A375 (cell line): Measurements from ENCODE around the gene ABRAXAS1.

GRCh38 chr4:82968623-82969204 is 41.9 kb downstream of the LIN54 start:
- RAMPAGE, long total RNA: no peak

DNA sequence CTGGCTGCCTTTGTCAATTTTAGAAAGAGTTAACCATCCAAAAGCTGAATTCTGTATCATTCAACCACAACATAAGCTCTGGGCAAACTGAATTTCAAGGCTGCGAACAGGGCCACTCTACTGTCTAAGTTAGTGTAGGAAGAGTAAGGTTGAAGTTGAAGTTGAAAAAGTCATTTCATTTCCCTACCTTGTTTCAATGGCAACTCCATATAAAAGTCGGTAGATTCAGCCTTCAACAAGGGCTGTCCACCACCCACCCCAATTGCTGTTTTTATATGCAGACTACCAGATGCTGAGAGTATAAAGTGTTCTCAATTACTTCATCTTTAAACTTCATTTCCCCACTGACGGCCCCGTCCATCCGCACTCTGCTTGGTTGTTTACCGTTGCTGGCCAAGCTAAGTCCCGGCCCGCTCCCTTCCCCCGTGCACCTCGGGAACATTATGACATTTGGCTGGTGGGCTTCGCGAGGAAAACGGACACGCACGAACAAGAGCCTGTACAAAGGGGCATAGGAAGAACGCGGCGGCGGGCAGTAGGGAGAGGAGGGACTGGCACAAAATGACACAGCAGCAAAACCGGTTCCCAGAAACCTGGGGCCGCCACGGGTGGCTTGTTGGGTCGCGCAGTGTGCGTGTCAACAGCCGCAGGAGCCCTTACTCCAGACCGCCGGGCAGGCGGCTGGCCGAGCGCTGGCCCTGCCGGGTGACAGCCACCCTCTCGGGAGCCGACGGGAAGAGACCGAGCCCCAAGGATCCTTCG is 1.4 kb upstream of the LIN54 start:
- RAMPAGE, long total RNA: no peak

DNA sequence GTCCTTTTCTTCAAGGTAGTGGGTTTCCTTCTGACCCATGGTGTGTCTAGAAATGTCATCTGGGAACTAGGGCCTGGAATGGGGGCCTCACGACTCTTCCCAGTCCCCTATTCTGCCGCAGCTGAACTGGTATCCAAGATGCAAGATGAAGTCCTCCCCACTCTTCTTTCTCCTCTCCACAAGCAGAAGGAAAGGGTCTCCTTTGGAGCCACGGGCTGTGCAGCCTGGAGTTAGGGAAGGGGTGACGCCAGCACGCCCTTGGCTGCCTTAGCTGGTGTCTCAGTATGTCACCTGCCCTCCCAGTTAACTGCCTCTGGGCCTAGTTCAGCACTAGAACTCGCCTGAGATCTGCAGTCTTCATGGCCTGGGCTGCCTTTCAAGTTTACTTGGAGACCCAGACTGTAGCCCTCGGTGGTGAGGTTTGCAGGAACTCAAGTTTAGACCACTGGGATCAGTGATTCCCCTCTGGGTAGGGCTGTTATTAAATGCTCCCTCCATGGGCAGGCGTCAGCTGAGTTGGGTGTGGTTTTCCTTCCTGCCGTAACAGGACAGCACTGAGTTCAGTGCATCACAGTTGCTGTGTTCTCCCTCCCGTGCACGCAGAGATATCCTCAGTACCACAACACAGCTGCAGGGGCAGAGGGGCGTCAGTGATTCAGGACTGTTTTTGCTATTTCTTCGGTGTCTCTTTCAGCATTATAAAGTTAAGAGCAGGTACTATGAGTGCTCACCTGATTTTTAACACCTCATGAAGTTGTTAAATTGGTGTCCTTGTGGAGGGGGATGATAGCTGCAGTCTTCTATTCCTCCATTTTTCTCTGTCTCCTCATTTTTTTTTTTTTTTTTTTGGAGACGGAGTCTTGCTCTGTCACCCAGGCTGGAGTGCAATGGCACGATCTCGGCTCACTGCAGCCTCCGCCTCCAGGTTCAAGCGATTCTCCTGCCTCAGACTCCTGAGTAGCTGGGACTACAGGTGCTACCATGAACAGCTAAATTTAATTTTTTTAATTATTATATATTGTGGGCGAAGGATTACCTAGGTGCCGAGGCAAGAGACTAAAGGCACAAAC is 30.5 kb downstream of the PLAC8 start:
- RAMPAGE, long total RNA: no peak

DNA sequence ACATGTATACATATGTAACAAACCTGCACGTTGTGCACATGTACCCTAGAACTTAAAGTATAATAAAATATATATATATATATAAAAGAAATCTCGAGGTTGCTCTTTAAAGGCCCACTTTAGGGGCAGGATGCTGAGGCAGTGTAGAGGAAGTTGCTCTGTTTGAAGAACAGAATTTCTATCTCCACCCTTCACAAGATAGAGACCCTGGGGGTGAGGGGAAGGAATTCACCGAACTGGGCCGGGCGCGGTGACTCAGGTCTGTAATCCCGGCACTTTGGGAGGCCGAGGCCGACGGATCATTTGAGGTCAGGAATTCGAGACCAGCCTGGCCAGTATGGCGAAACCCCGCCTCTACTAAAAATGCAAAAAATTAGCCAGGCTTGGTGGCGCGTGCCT is 6.5 kb downstream of the PLAC8 start:
- RAMPAGE, long total RNA: no peak

- RAMPAGE, long total RNA: no peak
Measured at GRCh38 chr4:83110393-83110930, 4.1 kb downstream of the PLAC8 start.

DNA sequence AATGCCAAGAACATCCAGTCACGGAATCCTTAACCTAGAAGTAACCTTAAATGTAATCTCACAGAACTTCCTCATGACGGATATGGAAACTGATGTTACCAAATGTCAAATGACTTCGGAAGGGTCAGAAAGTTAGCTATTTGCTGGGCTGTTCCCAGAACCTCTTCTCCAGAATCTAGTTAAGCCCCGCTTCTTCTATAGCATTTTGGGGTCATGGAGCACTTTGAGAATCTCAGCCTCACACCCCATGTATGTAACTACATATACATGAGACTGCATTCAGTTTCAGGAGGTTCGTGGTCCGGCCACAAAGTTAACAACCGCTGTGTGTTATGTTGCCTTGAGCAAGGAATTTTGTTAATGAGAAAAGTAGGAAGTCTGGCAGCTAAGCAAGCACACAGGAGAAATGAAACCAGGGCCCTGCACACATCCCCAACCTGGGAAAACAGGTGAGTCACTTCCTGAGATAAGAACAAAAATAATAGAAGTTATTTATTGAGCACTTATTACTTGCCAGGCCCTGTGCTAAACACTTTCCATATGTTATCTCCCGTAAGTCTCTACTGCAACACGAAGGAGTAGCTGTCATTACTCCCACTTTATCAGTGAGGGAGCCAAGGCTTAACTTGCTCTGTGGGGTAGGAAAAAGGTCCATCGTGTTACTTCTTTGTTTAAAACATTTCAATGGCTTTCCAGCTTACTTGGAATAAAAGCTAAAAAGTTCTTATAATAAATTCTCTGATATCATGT is 36.0 kb upstream of the PLAC8 start:
- RAMPAGE, long total RNA: no peak

- RAMPAGE, long total RNA: no peak
Measured at GRCh38 chr4:83283582-83284049, 982 bp downstream of the COQ2 start.

DNA sequence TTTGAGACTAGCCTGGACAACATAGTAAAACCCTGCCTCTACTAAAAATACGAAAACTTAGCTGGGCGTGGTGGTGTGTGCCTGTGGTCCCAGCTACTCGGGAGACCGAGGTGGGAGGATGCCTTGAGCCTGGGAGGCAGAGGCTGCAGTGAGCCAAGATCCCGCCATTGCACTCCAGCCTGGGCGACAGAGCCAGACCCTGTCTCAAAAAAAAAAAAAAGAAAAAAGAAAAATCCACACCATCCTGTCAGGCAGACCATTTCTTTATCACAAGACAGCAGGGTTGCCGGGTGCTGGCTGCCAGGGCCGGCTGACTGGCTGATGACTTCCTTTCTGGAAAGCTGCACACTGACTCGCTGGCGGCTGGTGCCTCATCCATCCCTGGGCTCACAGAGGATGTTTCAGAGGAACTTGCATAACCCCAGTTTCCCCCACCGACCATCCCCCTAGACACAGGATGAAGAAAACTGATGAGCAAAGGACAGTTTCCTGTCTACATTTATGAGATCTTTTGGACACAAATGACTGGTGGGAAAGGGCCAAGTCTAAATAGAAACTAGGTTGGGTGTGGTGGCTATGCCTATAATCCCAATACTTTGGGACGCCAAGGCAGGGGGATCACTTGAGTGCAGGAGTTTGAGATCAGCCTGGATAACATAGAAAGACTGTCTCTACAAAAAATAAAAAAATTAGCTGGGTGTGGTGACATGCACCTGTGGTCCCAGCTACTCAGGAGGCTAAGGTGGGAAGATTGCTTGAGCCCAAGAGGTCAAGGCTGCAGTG is 14.1 kb downstream of the HPSE start:
- RAMPAGE, long total RNA: no peak

GRCh38 chr4:83484204-83485390 is at the start of gene ABRAXAS1:
ABRAXAS1 (minus strand) TSS chr4:83485100.
- RAMPAGE, long total RNA: no peak

GRCh38 chr4:84625131-84625594 is 42.2 kb downstream of the CDS1 start:
- RAMPAGE, long total RNA: no peak

DNA sequence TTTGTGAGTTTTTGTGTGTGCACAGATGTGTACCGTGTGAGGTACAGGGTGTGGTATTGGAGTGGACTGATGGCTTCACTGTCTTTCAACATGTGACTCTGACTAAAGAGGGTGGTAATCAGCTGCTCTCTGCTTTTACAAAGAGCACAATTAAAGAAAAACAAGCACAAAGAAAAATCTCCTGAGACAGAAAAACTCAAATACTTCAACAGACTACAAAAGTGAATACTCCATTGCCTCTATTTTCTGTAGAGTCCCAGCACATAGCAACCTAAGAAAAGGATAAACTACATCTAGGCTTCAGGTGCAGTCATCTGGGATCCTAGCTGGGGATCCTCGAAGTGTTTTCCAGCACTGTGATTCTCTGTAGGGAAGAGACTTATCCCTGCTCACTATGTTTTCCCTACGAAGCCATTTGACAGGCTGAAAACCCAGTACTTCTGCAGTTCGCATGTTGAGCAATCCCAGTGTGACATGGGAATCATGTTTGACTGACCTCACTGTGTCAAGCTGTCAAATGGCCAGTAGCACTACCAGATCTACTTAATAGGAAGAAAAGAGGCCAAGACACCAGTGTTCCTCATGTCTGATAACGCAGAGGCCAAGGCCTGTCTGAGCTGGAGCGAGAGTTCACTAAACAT is 100.4 kb downstream of the CDS1 start:
- RAMPAGE, long total RNA: no peak

- RAMPAGE, long total RNA: no peak
Measured at GRCh38 chr4:84727141-84727860, 144.4 kb downstream of the CDS1 start.

DNA sequence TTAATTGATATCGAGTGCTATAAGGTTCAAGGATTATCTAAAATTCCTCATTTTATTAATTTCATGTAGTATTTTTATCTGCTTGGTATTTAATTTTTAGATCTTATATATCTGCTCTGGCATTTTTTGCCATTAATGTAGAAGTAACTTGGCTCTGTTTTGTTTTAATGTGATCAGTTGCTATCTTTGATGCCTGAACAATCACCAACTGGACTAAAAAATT is 18.2 kb upstream of the ARHGAP24 start:
- RAMPAGE, long total RNA: no peak

DNA sequence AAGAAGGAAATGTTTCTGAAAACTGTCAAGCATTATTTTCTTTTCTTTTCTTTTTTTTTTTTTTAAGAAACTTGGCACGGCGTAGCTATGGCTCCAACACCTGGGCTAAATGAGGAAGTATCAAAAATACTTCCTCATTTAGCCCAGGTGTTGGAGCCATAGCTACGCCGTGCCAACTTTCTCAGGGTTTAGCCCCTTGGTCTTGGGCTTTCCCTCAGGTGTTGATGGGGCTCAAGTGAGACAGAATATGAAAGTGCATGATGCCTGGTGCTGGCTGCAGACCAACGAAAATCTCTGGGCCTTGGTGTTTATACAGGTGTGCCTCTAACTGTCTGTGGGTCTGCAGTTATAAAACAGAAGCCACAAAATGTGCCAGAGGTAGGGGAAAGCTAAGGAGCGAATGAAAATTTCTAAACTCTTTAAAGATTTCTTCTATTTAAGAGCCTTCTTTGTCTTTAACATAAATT is 132.7 kb downstream of the ARHGAP24 start:
- RAMPAGE, long total RNA: no peak

- RAMPAGE, long total RNA: no peak
Measured at GRCh38 chr4:85659588-85660082, 184.7 kb downstream of the ARHGAP24 start.

- RAMPAGE, long total RNA: no peak
Measured at GRCh38 chr4:85827524-85828691, 353.0 kb downstream of the ARHGAP24 start.

- RAMPAGE, long total RNA: no peak
Measured at GRCh38 chr4:85930349-85931110, 429.3 kb downstream of the MAPK10 start.

GRCh38 chr4:86075694-86076380 is 284.0 kb downstream of the MAPK10 start:
- RAMPAGE, long total RNA: no peak

GRCh38 chr4:86334053-86335118 is 25.5 kb downstream of the MAPK10 start:
- RAMPAGE, long total RNA: no peak

DNA sequence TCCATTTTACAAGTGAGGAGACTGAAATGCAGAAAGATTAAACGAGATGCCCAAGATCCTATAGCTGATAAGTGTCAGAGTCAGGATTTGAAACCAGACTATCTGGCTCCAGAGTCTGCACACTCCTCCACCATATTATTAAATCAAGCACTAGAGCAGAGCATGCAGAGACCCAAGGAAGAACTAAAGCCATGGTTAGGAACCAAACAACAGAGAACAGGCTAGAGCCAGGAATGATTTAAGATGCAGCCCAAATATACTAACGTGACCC is 92.1 kb upstream of the MAPK10 start:
- RAMPAGE, long total RNA: no peak